Neural cell (in vitro differentiated cells): ENCODE results near the genes CHN1 and HOXD12.

DNA sequence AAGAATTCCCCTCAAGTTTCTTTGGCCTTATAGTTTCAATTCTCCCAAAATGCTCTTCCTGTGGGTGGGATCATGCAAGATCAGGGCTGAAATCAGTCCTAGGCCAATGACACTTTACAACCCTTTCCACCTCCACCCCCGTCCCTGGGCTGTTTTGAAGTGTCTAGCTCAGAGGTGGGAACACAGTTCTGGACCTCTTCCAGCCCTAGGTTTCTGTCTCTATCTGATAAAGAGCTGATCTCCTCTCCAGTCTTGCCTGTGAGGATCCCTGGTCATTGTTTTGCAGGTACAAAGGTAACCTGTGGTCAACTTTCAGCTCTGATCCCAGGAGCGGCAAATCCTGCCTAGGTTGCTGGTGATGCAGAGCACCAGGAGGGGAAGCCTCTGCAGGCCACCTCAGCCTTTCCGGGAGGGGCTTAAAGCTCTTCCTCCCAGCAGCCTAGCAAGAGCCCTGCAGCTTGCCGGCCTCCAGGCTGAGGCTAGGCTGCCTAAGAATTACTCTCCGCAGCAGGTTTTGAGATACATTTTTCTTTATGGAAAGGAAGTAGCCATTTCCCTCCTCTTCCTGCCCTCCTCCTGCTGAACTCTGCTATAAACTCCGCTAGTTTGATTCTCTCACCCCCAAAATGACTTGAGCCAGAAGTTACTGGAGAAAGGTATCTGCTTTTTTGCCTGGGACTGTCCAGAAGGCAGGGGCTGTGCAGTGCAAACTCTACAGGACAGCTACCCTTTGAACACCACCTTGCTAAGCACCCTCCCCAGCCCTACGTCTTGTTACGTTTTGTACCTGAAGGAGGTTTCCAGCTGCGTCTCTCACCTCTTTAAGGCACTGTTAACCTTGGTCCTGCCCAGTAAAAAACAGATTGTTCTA, 69.9 kb upstream of the WIPF1 start:
- RAMPAGE, long total RNA: no peak

DNA sequence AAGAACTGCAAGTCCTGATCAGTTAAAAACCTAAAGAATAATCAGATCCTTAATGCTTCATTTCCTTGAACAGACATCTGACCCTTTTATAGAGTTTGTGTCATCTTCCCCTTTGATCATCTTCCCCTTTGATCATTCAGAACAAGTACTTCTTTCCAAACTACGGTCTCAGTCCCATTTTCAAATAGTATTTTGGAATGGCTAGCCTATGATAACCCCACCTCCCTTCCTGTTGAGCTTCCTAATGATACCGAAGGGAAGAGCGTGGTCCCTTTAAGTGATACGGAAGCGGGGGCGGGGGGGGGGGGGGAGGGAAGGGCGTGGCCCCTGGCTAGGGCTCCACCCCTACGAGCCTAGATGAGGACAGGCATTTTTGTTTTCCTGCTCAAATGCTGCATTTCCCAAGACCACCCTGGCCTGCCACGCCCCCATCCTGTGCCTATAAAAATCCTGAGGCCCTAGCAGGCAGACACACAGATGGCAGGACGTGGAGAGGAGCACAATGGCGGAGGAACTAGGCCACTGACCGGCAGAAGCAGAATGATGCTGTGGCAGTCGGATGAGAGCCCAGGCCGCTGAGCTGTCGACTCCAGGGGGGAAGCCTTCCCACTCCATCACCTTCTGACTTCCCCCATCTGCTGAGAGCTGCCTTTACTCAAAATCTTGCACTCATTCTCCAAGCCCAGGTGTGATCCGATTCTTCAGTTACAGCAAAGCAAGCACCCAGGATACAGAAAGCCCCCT, 24.2 kb upstream of the CHRNA1 start:
- RAMPAGE, long total RNA: no peak

- RAMPAGE, long total RNA: no peak
Measured at GRCh38 chr2:174998448-174998681, 6.8 kb downstream of the CHN1 start.

DNA sequence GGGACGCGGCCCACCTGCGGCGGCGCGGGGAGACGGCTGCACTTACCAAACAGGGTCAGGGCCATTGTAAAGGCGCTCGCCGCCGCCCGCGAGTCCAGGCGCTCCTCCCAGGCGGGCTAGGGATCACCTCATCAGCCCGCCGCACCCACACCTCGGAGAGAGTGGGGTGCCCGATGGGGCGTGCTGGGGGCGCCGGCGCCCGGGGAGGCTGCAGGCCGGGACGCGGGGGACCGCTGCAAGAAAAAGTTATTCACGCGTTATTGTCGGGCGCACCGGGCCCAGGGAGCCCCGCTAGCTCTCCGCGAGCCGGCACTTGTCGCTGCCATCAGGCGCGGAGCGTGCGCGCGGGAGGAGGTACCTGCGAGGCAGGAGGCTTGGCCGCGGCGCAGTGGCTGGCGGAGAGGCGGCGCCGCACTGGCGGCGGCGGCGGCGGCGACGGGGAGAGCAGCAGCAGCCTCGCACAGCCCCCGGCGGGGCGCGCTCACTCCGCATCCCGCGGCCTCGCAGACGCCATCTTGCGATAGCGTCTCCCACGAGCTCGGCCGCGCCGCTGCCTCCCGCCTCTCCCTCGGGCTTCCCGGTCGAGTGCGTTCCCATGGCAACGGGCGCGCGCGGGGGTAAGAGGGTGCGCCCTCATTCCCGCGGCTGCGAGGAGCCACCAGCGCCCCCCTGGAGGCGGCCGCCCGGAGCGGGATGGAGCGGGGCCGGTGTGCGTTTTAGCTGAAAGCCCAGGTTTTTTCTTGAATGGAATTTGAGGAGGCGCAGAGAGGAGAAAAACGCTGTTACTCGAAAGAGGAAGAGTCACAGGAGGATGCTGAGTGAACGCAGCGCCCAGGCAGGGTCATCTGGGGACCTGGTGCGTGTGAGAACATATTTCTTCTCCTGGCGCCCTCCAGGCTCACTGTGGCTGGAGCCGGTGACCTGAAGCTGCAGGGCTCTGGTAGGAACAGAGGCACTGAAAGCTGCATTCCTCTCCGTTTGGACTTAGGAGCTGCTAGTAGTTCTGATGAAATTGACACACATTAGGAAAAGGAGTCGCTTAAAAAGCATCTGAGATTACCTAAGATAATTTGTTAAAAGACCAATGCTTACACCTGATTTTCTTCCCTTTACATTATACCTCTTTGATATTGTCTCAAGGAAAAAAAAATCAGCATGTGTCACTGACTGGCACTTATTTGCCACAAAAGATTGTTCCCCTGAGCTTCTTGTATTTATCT, at the start of gene CHN1:
TSS of gene CHN1 (minus strand) at position 534 of the 1,220 bp plus-strand sequence.
- RAMPAGE, long total RNA: no peak

GRCh38 chr2:175048353-175048876, 43.2 kb upstream of the CHN1 start:
- RAMPAGE, long total RNA: no peak

GRCh38 chr2:176001162-176002136, 618 bp downstream of the LNPK start:
- RAMPAGE, long total RNA: no peak

GRCh38 chr2:176099250-176100309, at the start of gene HOXD12:
Gene HOXD12, plus strand, starts transcription at chr2:176099795.
- RAMPAGE, long total RNA: no peak

- RAMPAGE, long total RNA: no peak
Measured at GRCh38 chr2:176115633-176116257, 833 bp upstream of the HOXD10 start.

DNA sequence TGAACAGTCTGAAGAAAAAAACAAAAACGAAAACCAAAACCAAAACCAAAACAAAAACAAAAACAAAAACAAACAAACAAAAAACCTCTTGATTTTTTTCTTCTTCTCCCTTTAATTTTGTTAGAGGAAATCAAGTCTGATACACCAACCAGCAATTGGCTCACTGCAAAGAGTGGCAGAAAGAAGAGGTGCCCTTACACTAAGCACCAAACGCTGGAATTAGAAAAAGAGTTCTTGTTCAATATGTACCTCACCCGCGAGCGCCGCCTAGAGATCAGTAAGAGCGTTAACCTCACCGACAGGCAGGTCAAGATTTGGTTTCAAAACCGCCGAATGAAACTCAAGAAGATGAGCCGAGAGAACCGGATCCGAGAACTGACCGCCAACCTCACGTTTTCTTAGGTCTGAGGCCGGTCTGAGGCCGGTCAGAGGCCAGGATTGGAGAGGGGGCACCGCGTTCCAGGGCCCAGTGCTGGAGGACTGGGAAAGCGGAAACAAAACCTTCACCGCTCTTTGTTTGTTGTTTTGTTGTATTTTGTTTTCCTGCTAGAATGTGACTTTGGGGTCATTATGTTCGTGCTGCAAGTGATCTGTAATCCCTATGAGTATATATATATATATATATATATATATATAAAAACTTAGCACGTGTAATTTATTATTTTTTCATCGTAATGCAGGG, 2.4 kb downstream of the HOXD10 start:
- RAMPAGE, long total RNA: no peak

- RAMPAGE, long total RNA: no peak
Measured at GRCh38 chr2:176125740-176126077, 3.2 kb downstream of the HOXD9 start.

GRCh38 chr2:176134851-176135565, 5.5 kb downstream of the HOXD8 start:
- RAMPAGE, long total RNA: no peak

- RAMPAGE, long total RNA: no peak
Measured at GRCh38 chr2:176161944-176162678, 5.0 kb downstream of the HOXD3 start.

- RAMPAGE, long total RNA: no peak
Measured at GRCh38 chr2:176172119-176172568, 15.0 kb downstream of the HOXD3 start.

DNA sequence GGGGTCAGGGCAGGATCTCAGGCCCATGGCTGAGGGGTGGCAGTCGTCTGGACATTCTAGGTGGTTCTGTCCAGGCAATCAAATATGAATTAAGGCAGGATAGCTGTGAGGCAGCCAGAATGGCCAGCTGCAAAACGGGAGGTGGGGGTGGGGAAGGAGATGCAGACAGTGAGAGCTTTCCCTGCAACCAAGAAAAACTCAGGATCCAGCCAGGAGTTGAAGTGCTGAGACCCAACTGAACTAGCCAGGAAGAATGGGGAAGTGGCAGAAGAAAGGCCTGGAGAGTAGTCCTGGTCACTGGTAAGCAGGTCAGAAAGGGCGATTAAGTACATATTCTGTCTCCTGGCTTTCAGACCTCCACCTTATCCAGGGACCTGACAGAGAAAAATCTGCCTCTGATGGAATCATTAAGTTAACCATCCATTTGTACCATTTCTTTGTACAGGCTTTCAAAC, 12.8 kb upstream of the HOXD1 start:
- RAMPAGE, long total RNA: no peak

DNA sequence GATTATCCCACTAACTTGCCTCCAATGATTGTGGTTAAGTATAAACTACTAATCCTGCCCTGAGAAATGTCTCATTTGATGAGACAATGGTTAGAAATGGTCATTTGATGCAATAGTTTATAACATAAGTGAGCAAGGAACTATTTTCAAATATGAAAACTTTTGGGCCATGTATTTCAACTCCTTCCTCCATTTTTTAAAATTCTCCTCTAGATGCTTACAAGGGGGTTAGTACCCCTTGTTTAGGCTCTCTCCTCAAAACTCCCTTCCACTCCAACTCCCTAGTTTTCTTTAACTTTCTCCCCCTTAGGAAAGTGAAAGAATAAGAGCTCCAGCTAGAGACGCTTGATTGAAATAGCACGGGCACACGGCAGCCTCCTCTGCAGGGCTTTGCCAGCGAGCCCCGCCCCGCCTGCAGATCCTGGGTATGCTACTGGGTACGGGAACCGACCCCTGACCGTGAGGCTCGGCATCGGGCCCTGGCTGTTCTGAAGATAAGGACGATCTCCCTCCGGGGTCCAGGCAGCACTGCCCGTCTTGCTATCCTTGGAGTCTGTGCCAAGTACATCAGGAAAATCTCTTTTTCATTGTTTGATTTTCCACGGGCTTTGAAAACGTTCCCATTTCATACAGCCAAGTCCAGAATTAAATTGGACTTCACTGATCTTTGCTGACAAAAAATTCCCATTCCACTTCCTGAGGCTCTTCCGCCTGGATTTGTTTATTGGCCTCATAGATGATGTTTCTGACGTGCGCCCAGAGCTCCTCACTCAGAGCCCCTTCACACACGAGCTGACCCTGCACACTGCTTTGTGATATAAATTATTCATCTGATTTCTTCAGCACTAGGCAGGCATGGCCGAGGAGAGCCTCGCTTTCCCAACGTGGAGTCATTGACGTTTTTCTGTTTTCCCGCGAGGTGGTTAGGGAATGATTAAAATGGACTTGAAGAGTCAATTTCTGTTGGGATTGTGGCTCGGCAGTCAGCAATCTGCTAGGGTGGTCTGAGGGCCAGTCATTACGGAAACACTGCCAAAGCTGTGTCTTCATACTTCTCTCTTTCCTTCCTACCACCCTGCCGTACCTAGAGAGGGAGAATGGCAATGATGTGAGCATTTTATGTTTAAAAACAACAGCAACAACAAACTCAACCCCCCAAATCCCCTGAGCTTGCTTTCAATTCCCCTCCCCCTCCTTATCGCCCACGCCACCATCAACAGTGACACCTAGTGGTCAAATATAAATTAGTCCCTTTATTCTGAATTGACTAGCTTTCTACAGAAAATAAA, 284.6 kb downstream of the MTX2 start:
- RAMPAGE, long total RNA: no peak

DNA sequence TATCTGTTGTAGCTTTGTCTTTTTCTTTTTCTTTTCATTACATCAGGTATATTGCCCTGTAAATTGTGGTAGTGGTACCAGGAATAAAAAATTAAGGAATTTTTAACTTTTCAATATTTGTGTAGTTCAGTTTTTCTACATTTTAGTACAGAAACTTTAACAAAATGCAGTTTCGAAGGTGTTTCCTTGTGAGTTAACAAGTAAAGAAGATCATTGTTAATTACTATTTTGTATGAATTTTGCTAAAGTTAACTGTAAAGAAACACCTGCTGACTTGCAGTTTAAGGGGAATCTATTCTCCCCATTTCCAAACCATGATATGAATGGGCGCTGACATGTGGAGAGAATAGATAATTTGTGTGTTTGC, 7.1 kb downstream of the HNRNPA3 start:
- RAMPAGE, long total RNA: no peak

GRCh38 chr2:177243105-177243471, 21.4 kb downstream of the NFE2L2 start:
- RAMPAGE, long total RNA: no peak

GRCh38 chr2:177679875-177680192, 61.3 kb upstream of the TTC30A start:
- RAMPAGE, long total RNA: no peak

GRCh38 chr2:177727908-177728634, 109.5 kb upstream of the TTC30A start:
- RAMPAGE, long total RNA: no peak

- RAMPAGE, long total RNA: no peak
Measured at GRCh38 chr2:178193446-178194466, 556 bp upstream of the OSBPL6 start.